WTC11 (cell line): ENCODE measurements around the genes STARD4 and DCP2.

GRCh38 chr5:108381064-108381583 lies 774 bp downstream of the FBXL17 start:
- PRO-cap, result bidirectional peak, plus-strand start at chr5:108381508, minus-strand start at chr5:108381396

DNA sequence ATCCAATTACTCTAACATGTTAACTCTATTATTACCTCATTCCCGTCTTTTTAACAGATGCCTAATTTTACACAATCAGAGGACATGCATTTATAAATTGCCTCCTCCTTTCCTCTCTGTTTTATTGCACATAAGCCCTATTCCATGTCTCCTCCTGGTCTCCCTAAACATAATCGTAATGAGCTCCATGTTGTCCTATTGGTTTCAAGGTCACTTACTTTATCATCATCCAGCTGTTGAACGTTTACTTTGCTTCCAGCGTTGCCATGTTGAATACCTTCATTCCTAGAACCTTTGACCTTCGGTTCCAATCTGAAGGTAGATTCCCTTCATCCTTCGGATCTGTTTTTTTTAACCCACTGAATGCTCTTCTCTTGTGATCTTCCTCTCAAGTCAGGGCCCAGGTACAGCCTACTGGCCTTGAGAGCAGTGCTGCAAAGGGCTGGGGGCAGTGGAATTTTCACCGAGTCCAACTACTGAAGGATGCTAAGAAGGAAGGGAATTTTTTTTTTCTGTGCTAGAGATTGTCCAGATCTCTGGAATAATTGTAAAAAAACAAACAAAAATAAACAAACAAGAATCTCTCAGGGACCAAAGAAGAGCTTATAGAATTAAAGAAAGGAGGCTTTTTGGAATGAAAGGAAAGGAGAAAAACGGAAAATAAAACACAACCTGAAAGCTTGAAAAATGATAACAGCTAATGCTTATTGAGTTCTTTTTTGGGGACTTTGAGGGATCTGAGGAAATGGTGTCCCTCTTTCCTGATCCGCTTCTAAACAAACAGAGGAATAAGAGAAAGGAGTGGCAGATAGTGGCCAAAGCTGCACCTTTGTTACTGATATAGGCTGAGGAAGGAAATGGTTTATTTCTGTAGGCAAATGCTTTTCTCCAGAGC lies 84.1 kb downstream of the PJA2 start:
- PRO-cap, result no peak

DNA sequence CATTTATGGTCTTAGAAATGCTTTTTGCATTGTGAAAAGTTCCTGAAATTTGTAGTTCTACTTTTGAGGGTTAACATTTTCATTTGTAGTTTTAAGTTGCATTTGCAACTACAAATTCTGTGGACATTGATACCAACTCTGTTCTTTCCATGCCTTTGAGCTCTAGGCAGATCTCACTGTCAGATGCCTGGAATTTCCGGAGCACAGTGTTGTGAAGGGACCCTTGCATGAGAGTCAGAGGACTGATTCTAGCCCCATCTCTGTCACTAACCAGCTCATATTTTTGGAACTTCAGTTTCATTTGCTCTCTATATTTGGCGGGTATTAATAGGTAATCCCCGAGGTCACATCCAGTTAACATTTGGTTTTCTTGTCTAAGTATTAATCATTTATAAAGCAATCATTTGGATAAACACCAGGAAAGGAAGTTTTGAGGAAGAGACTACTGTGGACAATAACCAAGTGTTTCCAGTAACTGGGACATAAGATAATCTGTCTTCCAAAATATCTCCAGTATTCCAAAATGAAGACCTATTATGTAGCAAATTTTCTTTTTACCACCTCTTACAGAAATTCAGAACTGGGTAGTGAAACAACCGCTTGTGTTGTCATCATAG lies 115.8 kb downstream of the MAN2A1 start:
- PRO-cap, result no peak

DNA sequence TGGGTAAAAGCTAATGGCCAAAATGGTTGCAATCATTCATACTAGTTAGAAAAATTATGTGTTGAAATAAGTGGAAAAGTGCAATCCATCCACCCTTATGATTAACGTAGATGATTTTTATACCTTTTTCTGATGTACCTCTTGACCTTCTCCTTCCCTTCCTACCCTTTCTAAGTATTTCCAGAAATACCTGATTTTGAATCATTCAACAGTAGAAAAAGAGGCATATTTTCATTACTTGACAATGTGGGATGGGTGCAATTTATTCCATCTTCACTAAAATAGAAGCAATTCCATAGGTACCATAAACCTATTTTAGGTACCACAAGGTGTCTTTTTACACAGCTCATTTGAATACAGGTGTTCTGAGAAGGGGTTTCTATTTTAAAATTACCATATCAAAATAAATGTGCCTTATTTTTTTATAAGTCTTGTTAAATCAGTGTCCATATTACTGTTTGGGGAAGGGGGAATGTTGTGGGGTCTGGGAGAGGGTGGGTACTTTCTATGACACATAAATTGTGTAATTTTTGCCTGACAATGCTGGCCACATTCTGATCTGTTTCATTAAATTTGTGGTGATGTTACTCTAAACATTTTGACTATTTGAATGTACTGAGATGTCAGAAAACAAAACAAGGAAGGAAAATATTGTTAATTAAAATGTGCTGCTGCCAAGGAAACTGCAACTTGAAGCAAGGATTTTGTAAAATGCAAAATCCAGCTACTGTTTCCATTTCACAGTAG lies 177.9 kb downstream of the MAN2A1 start:
- PRO-cap, result no peak

- PRO-cap, result no peak
Measured at GRCh38 chr5:110413020-110413445, 313.4 kb downstream of the TMEM232 start.

DNA sequence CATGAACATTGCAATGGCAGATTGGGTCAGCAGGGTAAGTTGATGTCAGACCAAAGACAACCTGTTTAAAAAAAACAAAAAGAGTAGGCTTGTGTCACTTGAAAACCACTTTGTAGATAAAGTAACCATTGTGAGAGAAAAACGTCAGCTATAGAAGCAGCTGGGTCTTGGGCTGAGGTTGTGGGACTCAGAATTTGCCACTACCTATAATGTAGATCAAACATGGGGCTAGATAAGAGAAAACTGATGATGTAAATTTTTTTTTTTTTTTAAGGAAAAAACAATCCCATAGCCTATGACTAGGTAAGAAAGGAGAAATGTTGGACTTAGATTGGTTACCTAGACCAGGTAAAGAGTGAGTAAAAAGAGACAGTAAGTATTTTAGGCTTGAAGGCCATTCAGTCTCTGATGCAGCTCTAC lies 8.3 kb downstream of the CAMK4 start:
- PRO-cap, result no peak

DNA sequence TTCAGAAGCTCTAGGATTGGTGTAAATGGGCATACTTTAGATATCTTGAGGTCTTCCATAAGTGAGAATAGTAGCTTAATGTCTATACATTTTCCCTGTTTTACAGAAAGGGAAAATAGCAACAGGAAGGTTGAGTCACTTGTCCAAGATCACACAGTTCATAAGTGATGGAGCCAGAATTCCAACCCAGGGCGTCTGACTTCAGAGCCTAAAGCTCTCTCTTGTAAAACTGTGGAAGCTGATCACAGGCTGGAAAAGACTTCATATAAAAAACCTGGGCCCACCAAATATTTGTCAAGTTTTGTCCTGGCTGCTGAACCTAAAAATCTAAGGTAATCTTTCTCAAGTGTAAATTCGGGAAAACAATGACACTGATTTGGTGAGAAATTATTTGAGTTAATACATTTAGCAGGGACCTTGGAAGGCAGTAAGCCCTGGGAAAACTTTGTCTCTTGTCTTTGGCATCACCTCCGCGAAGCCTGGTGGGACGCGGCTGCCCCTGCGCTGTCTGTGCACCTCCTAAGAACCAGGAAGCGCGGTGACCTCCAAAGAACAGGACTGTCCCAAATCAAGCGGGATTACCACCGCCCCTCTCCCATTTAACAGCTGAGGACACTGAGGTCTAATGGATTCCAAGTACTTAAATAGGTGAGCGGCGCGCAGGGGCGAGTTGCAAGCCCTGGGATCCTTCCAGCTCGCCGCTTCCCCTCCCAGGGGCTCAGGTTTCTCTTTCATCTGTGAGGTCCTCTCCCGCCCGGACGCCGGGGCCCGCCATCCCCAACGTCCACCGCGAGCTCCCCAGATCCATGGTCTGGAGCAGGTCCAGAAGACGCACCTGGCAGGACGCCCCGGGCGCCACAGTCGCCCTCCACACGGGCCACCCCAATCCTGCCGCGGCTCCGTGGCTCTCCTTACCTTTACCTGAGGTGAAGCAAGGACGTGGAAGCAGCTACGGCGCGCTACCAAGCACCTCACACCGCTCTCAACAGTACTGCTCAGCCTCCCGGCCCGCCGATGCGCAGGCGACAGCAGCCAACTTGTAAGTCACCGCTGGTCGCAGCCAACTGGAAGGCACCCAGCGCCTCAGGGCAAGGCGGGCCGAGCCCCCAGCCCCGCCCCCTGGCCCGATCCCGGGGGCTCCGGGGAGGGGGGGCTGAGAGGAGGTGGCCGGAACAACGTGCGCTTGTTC lies at the start of gene STARD4:
Gene STARD4 (minus strand): TSS at position 1,066 of the 1,189 bp plus-strand sequence.
- PRO-cap, result bidirectional peak, plus-strand start at position 774 of the sequence, minus-strand start at position 638 of the sequence; bidirectional peak, plus-strand start at position 801 of the sequence, minus-strand start at position 799 of the sequence; bidirectional peak, plus-strand start outside the sequence, minus-strand start at position 1,066 of the sequence

- PRO-cap, result no peak
Measured at GRCh38 chr5:111551605-111552630, 39.6 kb upstream of the STARD4 start.

GRCh38 chr5:111703641-111704045 lies 53.4 kb downstream of the NREP start:
- PRO-cap, result no peak

DNA sequence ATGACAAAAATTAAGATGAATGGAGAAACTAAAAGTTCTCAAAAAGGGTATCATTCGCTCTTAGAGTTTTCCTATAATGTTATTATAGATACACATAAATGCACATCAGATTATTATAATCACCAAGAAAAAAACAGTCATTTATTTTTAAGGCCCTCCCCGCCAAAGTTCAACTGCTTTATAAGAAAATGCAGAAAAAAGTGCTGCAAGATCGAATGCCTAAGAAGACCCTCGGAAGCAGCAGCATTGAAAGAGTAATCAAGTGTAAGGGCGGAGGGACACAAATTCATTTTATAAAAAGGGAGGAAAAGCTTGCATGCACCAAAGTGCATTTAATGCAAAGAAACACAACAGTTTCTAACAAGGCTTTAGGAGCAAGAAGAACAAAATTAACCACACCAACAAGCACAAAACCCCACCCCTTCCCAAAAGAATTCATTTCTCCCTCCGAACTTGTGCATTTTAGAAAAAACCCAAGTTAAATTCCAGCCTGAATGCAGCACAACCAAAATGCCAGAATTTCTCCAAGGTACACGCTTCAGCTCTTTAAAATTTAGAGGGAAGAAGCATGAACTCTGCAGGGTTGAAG lies 437 bp downstream of the NREP start:
- PRO-cap, result no peak

GRCh38 chr5:111757052-111757117 lies 109 bp downstream of the NREP start:
- PRO-cap, result no peak

DNA sequence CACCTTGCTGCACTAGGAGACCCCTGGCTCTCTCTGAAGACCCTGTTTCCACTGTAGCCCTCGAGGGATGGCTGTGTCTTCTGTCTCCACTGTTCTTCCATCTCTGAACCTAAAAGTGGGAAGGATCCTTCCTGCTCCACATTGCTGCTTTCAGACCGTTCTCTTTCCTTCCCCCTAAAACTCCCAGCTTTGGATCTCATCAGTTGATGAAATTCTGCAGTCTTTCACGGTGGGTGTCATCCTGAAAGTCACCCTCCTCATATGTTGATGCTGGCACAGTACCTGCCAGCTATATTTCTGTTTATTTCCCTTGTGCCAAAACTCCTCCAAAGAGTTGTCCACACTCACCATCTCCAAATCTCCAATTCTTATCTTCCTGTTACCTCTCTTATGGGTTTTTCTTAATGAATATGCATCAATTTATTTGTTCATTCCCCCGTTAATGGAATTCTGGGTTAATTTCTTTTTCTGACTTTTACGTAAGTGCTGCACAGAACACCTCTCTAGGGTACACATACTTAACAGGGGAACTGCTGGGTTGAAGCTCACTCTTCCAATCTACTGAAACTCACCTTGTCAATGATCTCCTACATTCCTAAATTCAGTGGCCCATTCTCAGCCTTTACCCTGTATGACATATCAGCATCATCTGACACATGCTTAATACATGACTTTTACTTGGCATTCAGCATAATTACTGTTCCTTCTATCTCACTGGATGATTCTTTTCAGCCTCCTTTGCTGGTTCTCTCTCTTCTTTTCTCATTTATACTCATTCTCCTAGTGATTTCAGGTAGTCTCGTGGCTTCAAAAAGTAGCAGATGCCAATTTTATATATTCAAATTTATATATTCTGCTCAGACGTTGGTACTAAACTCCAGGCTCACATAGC lies 163.9 kb downstream of the EPB41L4A start:
- PRO-cap, result no peak

GRCh38 chr5:112258872-112259614 lies 160.0 kb downstream of the EPB41L4A start:
- PRO-cap, result no peak

DNA sequence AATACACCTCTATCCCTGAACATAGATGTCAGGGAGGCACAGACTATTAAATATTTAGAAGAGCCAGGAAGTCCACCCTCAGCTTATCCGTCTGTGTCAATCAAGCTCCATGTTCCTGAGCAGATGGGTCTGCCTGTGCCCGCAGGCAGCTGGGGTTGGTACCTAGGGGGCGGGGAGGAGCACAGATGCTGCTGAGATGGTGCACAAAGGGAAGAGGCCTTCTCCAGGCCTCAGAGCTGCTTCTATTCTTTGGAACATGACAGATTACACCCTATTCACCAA lies 142.1 kb downstream of the EPB41L4A start:
- PRO-cap, result no peak

DNA sequence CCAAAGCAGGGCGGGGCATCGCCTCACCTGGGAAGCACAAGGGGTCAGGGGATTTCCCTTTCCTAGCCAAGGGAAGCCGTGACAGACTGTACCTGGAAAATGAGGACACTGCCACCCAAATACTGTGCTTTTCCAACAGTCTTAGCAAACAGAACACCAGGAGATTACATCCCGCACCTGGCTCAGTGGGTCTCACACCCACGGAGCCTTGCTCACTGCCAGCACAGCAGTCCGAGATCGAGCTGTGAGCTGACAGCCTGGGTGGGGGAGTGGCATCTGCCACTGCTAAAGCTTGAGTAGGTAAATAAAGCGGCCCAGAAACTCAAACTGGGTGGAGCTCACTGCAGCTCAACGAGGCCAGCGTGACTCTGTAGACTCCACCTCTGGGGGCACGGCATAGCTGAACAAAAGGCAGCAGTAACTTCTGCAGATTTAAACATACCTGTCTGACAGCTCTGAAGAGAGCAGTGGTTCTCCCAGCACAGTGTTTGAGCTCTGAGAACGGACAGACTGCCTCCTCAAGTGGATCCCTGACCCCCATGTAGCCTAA lies 28.8 kb downstream of the EPB41L4A start:
- PRO-cap, result no peak

- PRO-cap, result no peak
Measured at GRCh38 chr5:112418385-112418957, 606 bp downstream of the EPB41L4A start.

DNA sequence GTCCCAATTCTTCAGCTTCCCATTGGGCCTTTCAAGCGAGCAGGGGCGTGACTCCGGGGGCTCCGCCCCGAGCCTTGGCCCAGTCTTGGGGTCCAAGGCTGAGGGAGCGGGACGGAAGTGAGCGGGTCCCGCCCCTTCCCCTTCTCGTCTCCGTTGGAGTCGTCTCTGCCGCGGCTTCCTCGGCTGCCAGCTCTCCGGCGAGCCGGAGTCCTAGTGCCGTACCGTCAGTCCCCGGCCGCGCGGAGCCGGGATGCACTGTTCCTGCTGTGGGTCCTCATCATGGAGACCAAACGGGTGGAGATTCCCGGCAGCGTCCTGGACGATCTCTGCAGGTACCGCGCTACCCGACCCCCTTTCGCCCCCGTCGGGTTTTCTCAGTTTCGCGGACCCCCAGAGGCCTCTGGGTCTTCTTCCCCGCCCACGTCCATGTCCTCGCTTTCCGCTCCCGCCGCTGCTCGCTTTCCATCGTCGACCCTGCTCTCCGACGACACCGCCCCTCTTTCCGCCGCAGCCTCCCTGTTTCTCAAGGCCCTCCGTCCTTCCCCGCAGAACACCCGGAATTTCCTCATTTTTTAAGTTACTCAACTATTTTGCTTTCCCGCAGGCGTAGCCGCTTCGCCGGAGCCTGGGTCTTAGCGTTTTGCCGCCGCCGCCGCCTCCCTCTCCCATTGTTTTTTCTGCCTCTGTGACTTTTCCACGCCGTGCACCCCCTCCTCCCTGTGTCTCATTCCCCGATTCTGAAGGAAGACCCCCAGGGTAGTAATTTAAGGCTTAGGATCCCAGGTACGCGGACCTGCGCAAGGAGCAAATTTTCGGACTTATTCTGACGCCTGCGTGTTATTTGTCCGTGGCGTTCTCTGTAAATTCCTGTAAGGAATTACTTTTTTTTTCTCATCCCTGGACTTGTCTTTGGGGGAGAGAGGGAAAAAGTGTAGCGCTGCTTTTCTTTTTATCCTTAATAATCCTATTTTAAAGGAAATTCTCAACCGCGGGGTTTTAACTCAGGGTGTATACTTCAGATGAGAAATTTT lies at the start of gene DCP2:
Gene DCP2 (plus strand): TSS at position 144 of the 1,031 bp plus-strand sequence.
- PRO-cap, result bidirectional peak, plus-strand start at position 227 of the sequence, minus-strand start outside the sequence; bidirectional peak, plus-strand start at position 435 of the sequence, minus-strand start at position 366 of the sequence

GRCh38 chr5:112977686-112977978 lies 1.0 kb downstream of the DCP2 start:
- PRO-cap, result no peak

DNA sequence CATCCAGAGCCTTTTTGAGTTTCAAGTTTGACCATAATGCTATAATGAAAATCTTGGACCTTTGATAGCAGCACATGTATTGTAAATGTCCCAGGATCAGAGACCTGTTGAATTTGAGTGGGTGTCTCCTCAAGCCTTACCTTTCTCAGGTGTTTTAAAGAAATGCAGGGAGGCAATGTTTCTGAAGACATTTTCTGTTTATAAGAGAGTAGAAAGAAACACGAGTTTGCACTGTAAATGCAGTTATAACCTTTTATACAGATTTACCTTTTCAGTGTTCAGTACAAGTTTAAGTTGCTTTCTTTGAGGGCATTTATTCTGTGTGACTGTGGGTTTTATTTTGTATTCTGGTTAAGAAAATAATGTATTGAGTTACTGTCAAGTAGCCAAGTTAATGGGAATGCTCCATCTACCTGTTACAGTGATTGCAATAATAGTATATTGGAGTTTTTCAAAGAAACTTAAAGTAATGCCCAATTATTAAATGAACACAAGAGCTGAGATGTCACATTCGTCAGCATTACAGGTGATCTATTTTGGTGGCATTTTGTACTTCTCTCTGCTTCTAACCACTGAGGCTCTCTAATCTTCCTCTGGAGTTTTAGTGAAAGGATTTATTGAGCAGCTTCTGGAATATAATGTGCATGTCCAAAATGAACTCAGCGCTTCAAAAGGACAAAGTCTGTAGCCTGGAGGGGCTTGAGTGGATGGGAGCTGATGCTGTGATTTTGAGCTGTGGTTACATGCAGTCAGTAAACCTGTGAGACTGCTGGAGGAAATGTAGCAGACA lies 37.0 kb downstream of the DCP2 start:
- PRO-cap, result no peak

GRCh38 chr5:113053391-113053997 lies 76.9 kb downstream of the DCP2 start:
- PRO-cap, result no peak